GM23338 (cell line): ENCODE measurements around the genes CLEC18C, EXOSC6 and ST3GAL2.

DNA sequence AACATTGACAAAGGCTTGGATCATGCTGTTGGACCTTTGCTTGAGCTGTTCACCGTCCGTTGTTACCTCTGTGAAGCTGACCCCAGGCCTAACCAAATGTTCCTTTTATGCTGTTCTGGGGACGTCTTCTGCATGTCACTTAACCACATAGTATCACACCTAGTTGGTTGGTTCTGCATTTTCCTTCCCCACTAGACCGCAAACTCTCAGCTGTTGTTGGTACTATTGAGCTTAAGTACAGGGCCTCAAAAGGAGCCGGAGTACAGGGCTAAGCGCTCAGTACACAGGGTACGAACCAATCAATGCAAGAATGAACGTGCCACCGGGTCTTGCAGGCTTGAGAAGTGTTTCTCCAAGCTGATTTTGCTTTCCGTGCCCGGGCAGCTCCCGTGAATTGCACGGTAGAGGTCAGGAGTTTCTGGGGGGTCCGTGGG is 439 bp upstream of the SNTB2 start:
- PRO-cap = no peak
- RAMPAGE, long total RNA = no peak

DNA sequence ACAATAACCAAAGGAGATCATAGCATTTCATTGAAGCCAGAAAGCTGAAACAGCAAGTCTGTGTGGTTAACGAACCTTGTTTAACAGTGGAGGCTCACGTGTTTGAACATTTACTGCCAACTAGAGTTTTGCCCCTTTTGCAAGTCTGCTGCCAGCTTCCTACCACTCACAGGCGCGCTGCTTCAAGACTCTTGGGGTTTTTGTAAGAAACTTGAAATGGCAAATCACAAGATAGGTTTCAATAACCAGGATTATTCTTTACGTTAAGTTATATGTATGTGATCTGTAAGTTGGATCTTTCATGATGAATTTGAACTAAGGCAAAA is 1.2 kb downstream of the SNTB2 start:
- PRO-cap = bidirectional peak, plus-strand start at position 73 of the sequence, minus-strand start outside the sequence
- RAMPAGE, long total RNA = no peak

- PRO-cap = no peak
- RAMPAGE, long total RNA = no peak
Observed at GRCh38 chr16:69384867-69385305, 921 bp downstream of the TERF2 start.

DNA sequence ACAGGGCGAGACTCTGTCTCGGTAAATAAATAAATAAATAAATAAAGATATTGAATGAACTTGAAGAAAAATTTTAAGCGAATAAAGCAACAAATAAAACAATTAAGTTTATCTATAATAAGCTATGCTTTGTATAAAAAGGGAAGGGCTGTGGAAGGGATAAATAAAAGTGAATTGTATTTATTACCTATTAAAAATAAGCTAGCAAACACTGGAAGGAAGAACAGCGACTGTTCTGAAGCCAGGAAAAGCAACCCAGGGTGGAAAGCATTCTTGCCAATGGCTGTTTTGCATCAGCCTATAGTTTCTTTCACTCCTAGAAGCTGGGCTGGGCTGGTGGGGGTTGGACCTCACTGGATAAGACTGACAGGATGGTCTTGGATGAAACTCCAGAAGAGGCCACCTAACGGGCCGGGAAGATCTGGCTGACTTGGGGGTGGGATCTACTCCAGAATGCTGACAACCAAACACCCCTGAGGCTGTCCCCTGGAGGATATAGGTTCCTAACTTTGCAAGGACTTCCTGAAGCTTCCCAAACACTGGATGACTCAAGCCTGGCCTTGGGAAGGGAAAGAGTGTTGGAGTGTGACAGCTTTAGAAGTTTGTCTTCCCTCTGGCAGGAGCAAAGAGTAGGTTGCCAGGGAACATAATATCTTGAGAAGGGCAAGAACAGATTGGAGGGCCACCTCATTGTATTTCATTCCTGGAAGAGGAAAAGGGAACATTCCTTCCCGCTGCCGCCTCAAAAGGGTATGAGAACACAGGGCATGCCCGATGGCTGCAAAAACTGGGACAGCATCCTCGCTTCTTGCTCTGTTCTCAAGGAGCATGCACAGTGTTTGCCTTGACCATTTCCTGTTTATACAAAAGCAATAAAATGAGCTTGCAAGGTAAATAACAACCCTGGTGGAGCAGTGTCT is 6.9 kb upstream of the CYB5B start:
- PRO-cap = bidirectional peak, plus-strand start at position 392 of the sequence, minus-strand start at position 281 of the sequence
- RAMPAGE, long total RNA = no peak

DNA sequence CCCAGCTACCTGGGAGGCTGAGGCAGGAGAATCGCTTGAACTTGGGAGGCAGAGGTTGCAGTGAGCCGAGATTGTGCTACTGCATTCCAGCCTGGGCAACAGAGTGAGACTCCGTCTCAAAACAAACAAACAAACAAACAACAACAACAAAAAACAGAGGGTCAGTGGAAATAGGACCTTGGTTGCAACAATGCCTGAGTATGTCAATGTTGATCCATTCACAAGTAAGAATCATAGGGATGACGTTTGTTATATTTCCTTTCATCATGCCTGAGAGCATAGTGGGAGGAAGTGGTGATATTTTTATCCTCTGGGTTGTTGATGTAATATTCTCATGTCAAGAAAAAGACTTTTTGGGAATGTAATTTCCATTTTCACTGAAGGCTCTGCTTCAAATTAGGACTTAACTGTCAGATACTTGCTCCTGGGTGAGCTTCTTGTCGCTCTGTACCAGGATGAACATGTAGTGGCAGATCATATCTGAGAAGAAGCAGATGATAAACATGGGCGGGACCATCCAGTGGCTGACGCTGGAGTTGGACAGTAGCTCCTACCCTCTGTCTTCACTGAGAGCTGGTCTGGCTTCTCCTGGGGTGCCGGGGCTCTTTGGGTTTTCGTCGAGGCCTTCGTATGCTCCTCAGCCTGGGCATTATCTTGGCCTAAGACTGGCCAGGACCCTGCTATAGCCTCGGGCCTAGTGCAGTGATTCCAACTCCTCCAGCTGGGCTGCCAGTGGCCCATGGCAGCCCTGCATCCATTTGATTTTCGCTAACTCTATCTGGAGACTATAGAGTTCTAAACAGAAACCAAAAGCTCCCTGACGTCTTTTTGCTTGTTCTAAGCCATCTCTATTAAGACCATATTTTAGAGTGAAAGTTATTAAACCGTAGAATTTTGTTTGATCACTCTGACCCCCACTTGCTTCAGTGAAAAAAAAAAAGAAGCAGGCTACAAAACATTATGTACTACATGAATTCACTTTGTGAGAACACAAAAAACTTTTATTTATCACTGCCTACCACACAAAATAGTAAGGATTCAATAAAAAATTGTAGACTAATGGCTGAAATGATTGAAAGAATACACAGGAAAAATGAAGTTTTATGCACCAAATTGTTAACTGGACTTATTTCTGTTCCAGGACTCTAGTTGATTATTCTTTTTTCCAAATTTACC is 19.7 kb downstream of the CYB5B start:
- PRO-cap = no peak
- RAMPAGE, long total RNA = no peak

- PRO-cap = no peak
- RAMPAGE, long total RNA = no peak
Observed at GRCh38 chr16:69599513-69600655, 34.1 kb downstream of the NFAT5 start.

- PRO-cap = no peak
- RAMPAGE, long total RNA = no peak
Observed at GRCh38 chr16:69626244-69626561, 60.4 kb downstream of the NFAT5 start.

DNA sequence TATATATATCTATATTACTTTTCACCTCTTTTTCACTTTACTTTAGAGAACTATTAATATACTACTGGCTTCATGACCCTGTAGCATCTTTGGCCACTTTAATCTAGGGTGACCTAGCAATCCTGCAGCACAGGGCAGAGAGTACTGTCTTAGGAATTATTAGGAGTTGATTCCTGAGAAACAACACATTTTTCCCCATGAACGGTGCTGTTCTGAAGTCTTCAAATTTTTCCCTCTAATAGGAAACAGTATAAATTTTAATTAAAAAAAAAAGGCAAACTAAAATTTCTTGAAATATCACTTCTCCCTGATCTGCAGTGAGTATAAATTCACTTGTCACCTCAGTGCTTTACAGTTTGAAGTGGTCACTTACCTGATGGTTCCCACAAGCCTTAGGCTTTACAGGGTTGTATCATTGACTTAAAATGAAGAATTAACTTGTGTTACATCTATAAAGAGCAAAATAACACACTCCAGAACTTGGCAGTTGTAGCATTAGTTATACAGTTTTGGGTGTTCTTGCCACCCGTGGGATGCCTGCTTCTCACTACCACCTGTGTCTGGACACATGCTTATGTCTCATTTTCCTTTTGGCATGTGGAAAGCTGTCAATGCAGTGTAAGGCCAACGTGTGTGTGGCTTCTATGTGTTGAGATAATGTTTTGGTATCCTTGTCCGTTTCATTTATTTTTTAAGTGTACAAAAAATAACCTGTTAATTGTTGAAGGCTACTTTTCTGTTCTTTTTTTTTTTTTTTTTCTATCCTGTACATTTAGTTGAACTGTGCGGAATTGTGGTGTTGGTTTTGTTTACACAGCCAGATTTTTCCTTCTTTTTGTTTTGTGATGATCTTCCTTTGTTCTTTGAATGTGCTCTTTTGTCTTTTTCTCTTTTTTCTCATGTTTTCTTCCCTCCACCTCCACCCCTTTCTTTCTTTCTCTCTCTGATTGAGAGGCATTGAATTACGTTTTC is 28.9 kb downstream of the NQO1 start:
- PRO-cap = no peak
- RAMPAGE, long total RNA = no peak

DNA sequence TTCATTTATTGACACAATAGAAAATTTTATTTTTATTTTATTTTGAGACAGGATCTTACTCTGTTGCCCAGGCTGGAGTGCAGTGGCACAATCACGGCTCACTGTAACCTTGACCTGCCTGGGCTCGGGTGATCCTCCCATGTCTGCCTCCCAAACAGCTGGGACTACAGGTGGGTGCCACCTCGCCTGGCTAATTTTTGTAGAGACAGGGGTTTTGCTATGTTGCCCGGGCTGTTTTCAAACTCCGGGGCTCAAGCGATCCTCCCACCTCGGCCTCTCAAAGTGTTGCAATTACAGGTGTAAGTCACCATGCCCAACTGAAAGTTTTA is 2.0 kb downstream of the WWP2 start:
- PRO-cap = no peak
- RAMPAGE, long total RNA = no peak

GRCh38 chr16:69830559-69831262 is 68.6 kb downstream of the WWP2 start:
- PRO-cap = no peak
- RAMPAGE, long total RNA = no peak

DNA sequence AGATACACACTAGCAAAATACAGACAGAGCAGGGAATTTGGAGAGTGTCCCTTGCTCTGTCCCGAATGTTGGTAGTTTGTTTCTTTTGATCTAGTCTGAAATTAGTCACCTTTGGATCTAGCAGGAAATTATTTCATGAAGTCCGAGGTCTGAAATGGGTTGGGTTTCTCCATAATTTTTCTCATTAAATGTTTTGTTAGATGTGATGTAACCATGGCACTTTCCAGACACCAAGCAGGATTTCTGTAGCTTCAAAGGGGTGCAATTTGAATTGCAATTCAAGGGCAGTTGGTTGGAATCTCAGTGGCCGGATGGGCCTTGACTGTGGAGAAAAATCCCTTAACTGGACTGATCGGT is 78.5 kb downstream of the WWP2 start:
- PRO-cap = no peak
- RAMPAGE, long total RNA = no peak

DNA sequence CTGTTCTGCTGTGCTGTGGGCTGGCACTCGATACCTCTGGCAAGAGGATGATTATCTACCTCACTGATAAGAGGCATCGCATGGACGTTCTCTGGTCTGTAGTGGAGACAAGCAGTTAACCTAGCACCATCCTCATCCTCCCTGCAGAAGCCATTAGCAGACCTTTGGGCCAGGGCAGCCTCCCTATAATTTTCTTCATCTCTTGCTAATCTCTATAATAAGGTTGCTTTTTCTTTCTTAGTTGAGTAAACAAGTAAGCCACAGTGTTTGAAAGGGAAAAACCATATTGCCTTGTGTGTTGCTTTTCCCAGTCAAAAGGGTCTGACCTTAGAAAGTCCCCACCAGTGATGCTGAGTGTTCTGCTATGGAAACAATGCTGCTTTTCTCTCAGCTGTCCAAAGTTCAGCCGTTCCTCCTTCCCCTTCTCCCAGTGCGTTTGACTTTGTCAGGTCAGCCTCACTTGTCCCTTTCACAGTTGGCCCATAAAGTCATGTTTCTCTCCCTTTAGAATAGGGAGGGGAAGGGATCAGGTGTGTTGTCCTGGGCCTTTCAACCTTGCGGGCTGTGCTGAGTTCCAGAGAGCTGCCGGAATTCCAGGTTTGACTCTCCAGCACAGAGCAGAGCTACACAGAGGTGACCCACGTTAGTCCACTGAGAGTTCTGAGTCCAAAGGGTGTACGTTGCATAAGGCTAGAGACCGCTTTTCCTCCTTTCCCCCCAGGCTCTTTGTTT is 16.0 kb upstream of the CLEC18C start:
- PRO-cap = no peak
- RAMPAGE, long total RNA = no peak

DNA sequence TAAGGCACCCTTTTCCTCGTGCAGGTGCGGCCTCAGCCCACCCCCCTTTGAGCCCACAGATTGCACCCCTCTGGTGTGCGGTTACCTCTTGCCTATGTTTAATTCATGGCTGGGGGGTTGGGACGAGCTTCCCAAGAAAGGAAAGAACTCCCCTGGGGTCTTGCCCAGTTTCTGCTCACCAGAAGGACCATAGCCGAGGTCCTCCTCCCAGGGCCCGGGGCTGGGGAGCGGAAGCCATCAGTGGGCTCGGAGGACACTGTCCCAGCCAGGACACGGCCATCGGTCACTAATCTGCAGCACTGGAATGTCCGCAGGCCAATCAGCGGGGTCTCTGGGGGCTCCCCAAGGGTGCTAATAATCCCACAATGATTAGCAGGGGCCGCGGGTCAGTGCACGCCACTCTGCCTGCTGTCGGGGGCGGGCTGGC is at the start of gene CLEC18C:
Gene CLEC18C, plus strand, starts transcription at position 163 of the 427 bp plus-strand sequence.
- PRO-cap = no peak
- RAMPAGE, long total RNA = no peak

DNA sequence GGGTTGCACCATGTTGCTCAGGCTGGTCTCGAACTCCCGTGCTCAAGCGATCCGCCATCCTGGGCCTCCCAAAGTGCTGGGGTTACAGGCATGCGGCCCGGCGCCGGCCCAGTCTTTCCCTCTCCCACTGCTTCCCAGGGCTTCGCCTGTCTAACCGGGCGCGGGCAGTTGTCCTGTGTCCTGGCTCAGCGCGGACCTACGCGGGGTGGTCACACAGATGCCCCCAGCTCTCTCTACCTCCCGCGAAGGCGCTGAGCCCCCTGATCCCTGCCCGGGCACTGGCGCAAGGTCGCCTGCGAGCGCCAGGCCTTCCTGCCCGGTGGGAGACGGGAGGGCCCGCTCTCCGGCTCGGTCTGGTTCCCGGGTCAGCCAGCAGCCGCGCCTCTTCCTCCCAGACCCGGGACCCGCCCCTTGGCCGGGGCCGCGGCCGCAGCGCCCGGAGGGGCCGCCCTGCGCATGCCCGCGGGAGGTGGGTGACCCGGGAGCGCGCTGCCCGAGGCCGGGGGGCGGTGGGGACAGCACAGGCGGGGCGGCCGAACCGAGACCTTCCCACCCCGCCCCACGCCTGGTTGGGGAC is 14.4 kb downstream of the CLEC18C start:
- PRO-cap = bidirectional peak, plus-strand start at position 418 of the sequence, minus-strand start at position 280 of the sequence
- RAMPAGE, long total RNA = no peak

- PRO-cap = no peak
- RAMPAGE, long total RNA = no peak
Observed at GRCh38 chr16:70198692-70199104, 25.1 kb downstream of the CLEC18C start.

DNA sequence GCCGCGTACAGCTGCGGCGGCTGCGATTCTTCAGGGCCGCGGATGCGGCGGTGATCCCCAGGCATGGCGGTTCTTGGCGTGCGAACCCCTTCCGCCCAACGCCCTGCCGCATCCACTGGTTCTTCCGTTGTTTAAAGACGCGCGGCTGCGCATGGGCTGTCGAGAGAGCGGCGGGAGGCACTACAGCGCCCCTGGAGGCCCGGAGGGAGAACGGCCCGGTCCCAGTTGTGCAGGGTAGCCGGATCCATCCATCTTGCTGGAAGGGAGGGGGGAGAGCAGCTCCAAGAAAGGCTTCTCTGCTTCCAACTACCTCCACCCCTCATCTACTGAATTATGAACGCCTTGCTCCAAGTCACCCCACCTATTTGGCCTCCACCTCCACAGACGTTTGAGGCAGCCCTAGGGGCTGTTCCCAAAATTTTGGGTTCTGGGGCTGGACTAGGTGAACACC is at the start of gene EXOSC6:
Gene EXOSC6, minus strand, starts transcription at position 105 of the 451 bp plus-strand sequence.
- PRO-cap = bidirectional peak, plus-strand start outside the sequence, minus-strand start at position 133 of the sequence
- RAMPAGE, long total RNA = no peak

DNA sequence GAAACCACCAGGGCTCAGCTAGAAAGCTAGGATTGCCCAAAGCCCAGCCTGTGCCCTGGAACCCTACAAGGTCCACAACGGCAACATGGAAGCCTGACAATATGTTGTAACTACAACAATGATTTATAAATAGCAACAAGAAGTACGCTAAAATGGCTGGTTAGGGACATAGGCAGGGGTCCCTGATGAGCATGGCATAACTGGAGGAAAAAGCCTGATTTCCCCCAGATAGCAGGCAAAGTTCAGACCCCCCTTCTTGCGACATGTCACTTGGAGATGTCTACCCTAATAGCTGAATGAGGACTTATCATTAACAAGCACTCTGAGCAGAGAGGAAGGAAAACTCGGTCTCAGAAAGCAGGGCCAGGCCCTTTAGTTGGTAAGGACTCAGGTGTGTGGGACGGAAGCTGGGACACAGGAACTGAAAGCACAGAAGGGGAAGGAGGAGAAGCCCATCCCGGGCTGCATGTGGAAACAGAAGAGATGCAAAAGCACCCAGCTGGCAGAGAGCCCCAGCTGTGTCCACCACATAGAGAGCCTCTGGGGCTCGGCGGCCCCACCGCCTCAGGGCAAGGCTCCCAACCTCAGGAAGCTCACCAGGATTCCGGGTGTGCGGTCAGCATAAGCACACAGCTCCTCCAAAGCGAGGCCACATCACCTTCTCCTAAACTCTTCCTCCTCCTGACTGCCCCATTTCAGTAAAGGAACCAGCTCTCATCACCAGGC is 6.3 kb downstream of the ST3GAL2 start:
- PRO-cap = no peak
- RAMPAGE, long total RNA = no peak

DNA sequence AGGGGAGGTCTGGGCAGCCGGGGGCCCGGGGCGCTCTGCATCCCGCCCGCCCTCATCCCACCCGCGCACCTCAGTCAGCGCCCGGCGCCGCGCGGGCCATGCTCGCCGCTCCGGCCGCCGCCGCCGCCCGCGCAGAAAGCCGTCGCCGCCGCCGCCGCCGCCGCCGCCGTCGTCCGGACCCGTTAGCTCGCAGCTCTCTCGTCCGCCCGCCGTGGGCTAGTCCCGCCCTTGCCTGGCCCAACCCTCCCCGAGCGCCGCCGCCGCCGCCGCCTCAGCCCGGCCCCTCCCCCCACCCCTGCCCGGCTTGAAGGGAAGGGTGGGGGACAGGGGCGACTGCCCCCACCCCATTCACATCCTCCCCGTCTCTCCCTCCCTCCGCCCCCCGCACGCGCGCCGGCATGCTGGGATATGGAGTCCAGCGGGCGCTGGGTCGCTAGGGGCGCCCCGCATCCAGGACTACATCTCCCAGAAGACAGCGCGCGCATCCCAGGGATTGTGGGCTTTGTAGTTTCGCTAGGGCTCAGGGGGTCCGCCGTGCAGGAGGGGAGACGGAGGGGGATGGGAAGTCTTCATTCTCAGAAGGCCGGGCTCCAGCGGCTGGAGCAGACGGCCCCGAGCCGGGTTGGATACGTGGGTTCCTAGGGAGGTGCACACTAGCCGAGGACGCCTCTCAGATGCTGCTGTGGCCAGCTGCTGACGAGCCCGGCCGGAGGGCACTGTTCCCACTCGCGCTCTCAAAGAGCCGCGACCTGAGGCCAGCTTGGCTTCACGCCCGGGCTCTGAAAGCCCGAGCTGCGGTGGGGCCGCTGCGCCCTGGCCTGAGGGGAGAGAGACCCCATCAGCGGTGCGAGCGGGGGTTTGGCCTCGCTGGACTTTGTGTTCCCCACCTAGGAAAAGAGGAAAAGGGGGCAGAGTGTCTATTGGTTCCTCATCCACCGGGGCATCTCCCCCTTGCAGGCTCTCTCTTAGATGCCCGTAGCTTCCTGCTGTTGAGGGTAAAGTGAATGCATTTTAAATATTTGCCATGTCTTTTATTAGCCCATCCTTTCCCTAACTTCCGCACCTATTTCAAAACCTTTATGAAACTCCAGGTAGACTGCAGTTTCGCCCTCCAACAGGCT is at the start of gene ST3GAL2:
Gene ST3GAL2, minus strand, starts transcription at position 221 of the 1,121 bp plus-strand sequence.
- PRO-cap = bidirectional peak, plus-strand start at position 73 of the sequence, minus-strand start at position 76 of the sequence; bidirectional peak, plus-strand start at position 578 of the sequence, minus-strand start at position 221 of the sequence; unidirectional peak, minus-strand start at position 876 of the sequence
- RAMPAGE, long total RNA = no peak

- PRO-cap = no peak
- RAMPAGE, long total RNA = no peak
Observed at GRCh38 chr16:70460836-70461266, 6.5 kb downstream of the FCSK start.

- PRO-cap = no peak
- RAMPAGE, long total RNA = no peak
Observed at GRCh38 chr16:70526379-70527078, 2.9 kb downstream of the SF3B3 start.